WTC11 (cell line): ENCODE results near the genes ABCD4 and EIF2B2.

- PRO-cap, result no peak
Observed at GRCh38 chr14:74133670-74134717, 49.2 kb downstream of the LIN52 start.

- PRO-cap, result bidirectional peak, plus-strand start at chr14:74303069, minus-strand start at chr14:74302934
Observed at GRCh38 chr14:74302333-74303395, at the start of gene ABCD4. Gene ABCD4 (minus strand): TSS chr14:74302934.

- PRO-cap, result no peak
Observed at GRCh38 chr14:74499556-74500017, 6.0 kb downstream of the ISCA2 start.

DNA sequence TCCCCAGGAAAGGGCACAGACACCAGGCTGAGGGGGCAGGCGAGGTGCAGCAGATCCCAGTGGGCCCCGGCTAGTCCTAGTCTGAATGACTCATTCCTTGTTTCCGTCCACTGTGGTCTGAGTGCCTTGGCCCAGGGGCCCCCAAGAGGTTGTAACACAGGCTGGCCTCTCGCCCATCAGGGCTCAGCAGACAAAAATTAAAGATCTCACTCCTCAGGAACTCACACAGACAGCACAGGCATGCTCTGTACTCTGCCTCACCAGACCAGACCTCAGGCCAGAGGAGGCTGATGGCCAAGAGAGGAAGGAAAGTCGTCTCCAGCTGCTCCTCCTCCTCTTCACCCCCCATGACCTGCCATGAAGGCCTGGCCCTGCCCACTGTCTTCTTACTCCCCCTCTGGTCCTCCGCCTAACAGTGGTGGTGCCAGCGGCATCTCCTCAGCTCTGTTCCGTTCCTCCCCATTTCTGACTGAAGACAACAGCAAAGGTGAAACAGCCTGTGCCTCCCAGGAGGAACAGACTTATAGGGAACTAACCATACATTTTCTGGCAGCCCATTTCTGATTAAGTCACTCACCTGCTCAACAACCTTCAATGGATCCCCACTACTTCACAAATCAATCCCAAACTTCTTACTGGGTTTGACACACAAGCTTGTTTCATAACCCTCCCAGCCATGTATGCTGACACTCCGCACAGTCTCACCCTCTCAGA, 7.8 kb upstream of the LTBP2 start:
- PRO-cap, result no peak

GRCh38 chr14:74815993-74816455, 52.9 kb downstream of the YLPM1 start:
- PRO-cap, result no peak

GRCh38 chr14:74964991-74965709, 9.8 kb upstream of the PGF start:
- PRO-cap, result no peak

GRCh38 chr14:75002253-75003207, at the start of gene EIF2B2:
Gene EIF2B2 (plus strand): TSS chr14:75002921.
- PRO-cap, result bidirectional peak, plus-strand start at chr14:75002929, minus-strand start at chr14:75002745

GRCh38 chr14:75049126-75050243, 1.8 kb downstream of the MLH3 start:
- PRO-cap, result no peak

DNA sequence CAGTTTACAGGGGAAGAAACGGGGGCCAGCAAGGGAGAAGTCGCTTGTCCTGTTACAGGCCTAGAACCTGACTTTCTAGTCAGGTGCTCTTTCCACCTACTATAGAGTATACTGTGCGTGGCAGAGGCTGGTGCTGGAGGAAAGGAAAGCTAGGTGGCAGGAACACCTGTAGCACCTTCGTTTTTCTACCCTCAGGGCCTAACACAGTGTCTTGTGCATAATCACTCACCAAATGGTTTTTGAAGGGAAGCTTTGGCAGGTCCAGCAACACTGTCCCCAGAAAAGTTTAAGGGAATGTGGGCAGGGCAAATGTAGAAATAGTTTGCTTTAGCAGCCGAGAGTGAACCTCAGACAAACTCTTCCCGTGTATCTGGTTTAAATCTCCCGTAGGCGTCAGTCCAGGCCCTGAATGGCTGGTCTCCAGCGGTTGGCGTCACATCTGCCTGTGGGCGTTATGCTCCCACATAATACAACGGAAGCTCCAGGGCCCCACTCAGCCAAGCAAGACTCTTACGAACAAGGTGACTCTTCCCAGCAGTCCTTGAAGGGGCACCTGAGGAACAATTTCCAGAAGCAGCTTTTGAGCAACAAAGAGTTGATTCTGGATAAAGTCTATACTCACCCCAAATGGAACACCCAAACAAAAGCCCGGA, 850 bp downstream of the ZC2HC1C start:
- PRO-cap, result no peak

- PRO-cap, result no peak
Observed at GRCh38 chr14:75229318-75229976, 49.2 kb upstream of the FOS start.

GRCh38 chr14:75283796-75284591, 5.4 kb downstream of the FOS start:
- PRO-cap, result no peak

GRCh38 chr14:75341440-75342012, 62.9 kb downstream of the FOS start:
- PRO-cap, result no peak

GRCh38 chr14:75523767-75524313, 1.6 kb downstream of the BATF start:
- PRO-cap, result no peak

DNA sequence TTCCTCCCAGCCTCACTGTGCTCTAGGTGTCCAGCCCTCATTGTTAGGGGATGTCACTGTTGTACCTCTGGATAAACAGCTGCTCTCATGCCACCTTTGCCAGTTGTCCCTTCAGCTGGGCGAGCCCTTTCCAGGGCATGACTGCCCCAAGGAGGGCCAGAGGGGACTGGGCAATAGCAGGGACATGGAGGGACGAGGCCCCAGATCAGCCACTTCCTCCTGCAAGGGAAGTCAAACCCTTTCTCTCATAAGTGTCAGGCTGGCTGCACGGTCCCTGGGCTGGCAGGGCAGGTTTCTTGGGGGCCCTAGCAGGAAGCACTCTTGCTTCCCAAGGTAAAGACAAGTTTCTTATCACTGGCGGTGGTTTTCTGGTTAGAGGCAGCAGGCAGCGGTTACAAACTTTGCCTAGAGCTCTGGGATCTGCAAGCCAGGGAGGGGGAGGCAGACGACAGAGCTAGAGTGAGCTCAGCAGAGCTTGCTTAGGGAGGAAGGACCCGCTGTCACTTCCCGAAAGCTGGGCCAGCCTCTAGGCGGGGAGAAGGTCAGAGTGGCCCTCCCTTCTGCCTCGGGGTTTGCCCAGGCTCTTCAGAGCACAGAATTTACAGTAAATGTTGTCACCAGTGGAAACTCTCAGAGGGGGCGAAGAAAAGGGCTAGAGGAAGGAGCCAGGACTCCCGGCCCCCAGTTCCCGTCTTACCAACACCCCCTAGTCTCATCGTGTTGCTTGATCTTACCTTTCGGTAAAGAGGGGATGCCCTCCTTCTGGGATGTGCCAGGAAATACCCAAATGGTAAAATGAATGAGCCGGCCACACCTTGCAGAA, 20.4 kb downstream of the BATF start:
- PRO-cap, result no peak

- PRO-cap, result no peak
Observed at GRCh38 chr14:75543242-75543728, 21.0 kb downstream of the BATF start.

GRCh38 chr14:75566377-75566808, 12.0 kb upstream of the FLVCR2 start:
- PRO-cap, result no peak

DNA sequence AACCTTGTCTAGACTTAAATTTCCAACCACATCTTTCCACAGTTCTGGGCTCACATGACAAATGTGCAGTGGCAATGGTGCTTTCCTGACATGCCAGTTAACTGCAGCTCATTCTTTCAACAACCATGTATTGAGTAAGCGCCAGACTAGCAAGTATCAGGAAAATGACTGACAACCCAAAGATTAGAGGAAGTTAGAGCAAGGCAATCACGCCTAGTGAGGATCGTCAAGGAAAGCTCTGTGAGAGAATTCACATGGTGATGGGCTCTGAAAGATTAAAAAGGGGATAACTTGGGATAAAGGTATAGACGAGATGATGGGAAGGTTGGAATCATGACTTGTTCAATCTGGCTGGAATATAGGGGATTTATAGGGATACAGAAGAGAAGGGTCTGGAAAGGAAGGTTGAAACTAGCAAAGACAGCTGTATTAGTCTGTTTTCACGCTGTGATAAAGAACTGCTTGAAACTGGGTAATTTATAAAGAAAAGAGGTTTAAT, 35.9 kb downstream of the FLVCR2 start:
- PRO-cap, result no peak

DNA sequence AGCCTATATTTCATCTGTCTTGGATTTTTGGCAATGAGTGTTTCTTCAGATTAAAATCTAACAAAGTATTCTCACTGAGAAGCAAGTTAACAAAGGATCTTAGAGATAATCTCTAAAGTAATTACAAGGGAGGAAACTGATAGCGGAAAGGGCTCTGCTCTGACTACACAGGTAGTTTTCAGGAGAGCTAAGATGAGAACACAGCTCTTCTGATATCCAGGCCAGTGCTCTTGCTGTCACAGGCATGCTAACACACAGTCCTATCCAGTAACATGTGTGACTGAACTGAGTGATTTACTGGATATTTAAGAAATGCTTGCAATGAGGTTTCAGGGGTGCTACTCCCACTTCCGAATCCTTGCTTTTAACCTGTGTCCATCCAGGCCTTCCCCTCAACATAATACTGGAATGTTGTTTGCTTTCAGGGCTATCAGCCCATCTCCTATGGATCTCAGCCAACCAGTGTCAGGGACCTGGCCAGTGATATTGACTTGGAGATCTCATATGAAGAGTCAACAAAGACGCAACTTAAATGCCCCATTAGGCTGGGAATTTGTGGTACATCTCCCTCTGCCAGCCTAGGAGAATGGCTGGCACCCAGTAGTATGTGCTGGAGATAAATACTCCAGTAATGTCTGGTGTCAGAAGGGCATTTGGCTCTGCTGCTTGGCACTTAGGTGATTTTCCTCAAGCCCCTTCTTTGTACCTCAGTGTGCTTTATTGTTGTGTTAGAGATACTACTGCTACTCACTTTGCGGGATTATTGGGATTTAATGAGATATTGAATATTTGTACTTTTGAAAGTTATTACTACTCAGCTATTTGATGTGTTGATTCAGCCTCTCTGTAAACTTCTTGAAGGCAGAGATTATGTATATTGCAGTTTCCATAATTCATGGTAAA, 901 bp upstream of the IFT43 start:
- PRO-cap, result no peak

GRCh38 chr14:76163527-76163914, 11.8 kb downstream of the GPATCH2L start:
- PRO-cap, result no peak

DNA sequence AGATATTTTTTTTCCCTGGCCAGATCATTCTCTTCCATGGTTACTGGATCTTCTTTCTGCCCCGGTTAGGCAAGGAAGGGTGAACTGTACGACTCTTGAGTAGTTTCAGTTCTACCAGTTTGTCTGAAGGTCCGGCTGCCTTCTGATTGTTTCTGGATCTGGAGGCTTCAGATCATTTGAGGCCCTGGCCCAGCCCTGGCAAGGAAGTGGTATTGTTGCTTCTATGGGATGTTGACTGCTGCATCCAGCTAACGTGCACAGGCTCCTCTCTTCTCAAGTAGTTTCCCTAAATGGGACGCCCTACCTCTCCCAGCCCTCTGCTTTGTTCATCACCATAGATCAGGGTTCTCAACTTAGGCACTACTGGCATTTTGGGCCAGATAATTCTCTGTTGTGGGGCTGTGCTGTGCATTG, 12.2 kb downstream of the GPATCH2L start:
- PRO-cap, result no peak